Diencephalon (tissue), 2 donors: ENCODE measurements around the genes SEC31A and LIN54.

GRCh38 chr4:81030144-81030466 lies 403 bp upstream of the BMP3 start:
- RAMPAGE, long total RNA, result no peak

GRCh38 chr4:81509153-81509639 lies 37.5 kb upstream of the RASGEF1B start:
- RAMPAGE, long total RNA, result no peak

DNA sequence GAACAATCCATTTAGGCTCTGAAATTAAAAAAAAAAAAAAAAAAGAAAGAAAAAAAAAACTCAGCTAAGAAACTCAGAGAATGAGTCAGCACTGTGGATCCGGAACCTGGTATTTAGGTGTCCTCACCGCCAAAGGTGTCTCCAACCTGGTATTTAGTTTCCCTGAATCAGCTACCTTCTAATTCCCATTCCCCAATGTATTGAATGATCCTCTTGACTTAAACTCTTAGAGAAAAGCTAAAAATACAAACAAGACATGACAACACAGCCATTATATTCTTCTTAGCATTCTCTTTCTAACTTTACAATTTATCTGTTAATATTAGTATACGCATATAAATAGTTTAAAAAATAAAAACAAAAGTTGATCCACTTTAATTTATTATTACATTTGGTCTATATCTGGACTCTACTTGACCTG lies 150.4 kb upstream of the RASGEF1B start:
- RAMPAGE, long total RNA, result no peak

DNA sequence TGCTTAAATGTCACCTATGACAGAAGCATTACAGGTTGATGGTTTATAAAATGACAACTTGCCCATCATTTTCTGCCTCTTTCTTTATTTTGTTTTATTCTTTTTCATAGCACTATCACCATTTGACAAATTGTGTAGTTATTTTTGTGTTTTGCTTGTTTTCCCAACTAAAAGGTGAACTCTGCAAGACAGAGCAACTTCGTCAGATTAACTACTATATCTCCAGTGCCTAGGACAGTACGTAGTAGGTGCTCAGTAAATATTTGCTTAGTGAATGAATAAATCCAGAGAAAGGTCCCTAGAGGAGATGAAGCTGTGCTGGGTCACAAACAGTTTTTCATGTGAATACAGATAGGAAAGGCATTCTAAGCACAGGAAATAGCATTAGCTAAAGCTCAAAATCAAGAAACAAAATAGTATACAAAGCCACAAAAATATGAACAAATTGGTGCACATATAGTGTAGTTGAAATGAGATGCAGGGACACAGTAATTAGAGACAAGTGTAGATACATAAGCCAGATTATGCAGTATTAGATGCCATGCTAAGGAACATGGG lies 154.3 kb upstream of the RASGEF1B start:
- RAMPAGE, long total RNA, result no peak

DNA sequence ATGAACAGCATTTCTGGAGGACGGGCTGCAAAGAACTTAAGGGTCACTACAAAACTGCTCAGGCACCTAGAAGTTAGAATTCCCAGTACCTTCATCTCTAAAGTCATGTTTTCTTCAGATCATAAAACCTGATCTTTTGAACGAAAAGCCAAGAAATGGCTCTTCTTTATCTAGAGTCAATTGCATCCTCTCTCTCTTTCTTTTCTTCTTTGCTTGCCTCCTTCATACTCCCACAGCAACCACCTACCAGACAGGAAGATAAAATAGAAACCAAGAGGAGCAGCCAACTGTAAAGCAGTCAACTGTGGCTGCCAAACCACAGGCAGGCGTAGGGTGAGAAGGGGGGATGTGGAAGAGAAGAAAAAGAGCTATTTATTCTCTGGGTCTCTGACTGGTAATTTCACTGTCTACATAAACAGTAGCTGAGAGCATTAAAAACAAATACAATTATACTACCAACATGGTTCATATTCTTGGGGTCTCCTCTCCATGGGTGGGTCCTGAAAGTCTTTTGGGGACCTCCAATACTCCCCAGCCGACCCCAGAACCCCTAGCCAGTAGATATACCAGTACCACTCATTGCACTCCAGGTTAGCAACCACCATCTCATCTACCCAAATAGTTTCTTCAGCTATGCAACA lies 177.2 kb upstream of the RASGEF1B start:
- RAMPAGE, long total RNA, result no peak

- RAMPAGE, long total RNA, result no peak
Observed at GRCh38 chr4:82358193-82359022, 15.4 kb downstream of the HNRNPD start.

- RAMPAGE, long total RNA, result no peak
Observed at GRCh38 chr4:82374082-82374699, 400 bp upstream of the HNRNPD start.

- RAMPAGE, long total RNA, result no peak
Observed at GRCh38 chr4:82797711-82798185, 848 bp downstream of the SCD5 start.

DNA sequence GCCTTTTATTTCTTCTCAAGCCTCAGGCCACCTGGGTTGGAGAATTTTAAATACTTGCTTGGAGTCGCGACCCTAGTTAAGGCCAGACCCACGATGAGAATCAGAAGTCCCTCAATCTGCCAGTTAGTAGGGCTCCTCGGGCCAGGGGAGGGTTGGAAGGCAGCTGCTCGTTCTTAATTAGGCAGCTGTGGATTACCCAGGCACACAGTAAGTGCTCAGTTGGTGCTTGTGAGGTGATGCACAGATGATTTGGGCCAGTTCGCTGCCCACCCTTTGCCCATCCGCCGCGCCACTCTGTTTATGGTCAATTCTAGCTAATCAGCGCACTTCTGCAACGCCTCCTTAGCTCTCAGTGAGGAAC lies 575 bp upstream of the SCD5 start:
- RAMPAGE, long total RNA, result no peak

GRCh38 chr4:82885944-82886625 lies 4.9 kb downstream of the SEC31A start:
- RAMPAGE, long total RNA, result no peak

GRCh38 chr4:82890431-82891794 lies at the start of gene SEC31A:
Gene SEC31A (minus strand): TSS chr4:82891153.
- RAMPAGE, long total RNA, result start-site peak on the minus strand at chr4:82891120-82891255, 1,726 and 1,248 reads in 2 replicates

GRCh38 chr4:83009874-83011053 lies at the start of gene LIN54:
Gene LIN54 (minus strand): TSS chr4:83010823.
- RAMPAGE, long total RNA, result no peak

- RAMPAGE, long total RNA, result no peak
Observed at GRCh38 chr4:83011832-83012593, 1.4 kb upstream of the LIN54 start.

DNA sequence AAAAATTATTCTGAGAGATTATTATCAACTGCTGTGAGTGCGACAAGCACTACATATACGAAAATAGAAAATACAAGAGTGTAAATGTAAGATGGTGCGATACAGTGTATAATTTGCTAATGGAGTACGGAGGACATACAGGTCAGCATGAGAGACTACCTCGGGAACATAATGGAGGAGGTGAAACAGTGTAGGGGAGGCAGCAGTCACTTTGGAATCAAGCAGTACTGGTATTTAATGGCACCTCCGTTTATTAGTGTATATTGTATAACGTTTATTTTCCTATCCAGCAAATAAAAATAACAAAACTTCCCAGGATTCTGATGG lies 2.9 kb upstream of the LIN54 start:
- RAMPAGE, long total RNA, result no peak

DNA sequence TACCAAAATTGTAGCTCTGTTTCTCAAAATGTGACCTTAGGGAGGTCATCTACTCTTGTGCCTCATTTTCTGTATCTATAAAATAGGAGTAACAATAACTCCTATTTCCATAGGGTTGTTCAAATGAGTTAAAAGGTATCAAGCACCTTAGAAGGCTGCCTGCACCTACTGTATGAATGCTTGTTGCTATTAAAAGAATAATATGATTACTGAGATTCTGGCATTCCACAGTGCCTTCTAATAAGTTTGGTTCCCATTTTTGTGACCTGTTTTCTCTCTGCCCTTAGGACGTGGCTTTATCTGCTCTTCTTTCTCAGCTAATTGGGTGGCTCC lies 1.9 kb downstream of the GPAT3 start:
- RAMPAGE, long total RNA, result no peak

DNA sequence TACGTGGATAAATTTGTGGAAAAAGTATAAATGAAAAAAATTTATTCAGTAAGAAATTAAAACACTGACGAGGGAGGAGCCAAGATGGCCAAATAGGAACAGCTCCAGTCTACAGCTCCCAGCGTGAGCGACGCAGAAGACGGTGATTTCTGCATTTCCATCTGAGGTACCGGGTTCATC lies 372.5 kb downstream of the NKX6-1 start:
- RAMPAGE, long total RNA, result no peak

DNA sequence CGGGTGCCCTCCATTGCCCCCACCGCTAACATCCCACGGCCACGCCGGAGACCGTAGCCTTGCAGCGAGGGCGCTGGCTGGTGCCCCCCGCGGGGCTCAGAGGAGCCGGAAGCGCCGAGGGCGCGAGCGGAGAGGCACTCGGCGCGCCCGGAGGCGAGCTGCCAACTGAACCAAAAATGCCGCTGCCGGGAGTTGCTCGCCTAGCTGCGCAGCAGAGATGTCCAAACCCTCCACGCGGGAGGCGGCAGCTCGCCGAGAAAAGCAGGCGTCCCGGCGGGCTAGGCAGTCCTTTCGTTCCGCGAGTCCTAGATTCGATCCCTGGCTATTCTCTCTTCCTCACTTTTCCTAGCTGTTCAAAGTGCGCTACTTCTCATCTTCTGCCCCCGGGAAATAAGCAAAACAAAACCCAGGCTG lies 888 bp downstream of the NKX6-1 start:
- RAMPAGE, long total RNA, result no peak

GRCh38 chr4:84678865-84679327 lies 96.0 kb downstream of the CDS1 start:
- RAMPAGE, long total RNA, result no peak

GRCh38 chr4:84965498-84966513 lies 684 bp downstream of the WDFY3 start:
- RAMPAGE, long total RNA, result start-site peak on the plus strand at chr4:84965607-84965717, 44 and 73 reads in 2 replicates

DNA sequence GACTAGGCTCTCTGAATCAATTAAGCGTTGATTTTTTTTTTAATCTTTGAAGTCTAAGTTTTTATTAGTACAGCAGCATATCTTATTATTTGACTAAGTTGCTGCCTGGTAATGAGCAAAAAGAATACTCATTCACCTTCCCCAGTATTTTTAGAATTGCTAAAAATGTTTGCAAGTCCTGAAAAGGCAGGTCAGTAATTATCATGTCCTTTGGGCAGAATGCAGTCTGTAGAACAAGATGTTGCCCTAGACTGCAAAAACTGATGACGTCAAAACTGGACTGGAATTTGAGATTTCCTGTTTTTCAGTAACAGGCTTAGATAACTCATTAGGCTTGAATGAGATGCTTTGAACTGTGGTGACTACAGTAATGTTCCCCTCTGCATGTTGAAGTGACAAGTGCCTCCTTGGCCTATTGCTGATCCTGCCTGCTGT lies 128.9 kb downstream of the ARHGAP24 start:
- RAMPAGE, long total RNA, result no peak